Colic lymph node (tissue), 1 donor: ENCODE measurements around the gene ZFYVE27.

DNA sequence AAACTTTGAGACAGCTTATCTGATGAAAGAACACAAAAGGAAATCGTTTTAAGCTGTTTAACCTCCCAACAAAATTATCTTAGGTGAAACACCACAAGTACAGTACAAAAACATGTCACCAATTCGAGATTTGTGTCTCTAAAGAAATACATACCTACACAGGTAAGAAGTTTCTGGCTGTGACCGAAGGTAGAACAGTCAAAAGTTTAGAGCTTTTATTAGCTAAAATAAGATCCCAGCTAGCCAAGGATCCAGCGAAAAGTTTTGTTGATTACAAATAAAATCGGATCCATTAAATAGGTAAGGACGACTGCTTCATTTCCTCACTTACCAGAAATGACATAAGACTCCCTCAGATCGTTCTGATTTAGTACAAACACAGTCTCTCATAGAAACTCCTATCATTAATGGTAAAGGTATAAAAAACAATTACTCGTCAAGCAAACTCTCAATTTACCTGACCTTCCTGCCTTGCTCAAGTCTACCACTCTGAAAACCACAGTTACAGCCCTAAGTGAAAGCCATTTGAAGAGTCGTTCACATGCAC is 1.4 kb downstream of the TM9SF3 start:
- PRO-cap: unidirectional peak, plus-strand start at position 451 of the sequence; unidirectional peak, plus-strand start at position 513 of the sequence

GRCh38 chr10:96599040-96599325 is 12.2 kb upstream of the TM9SF3 start:
- PRO-cap: no peak

GRCh38 chr10:96610772-96611343 is 24.0 kb upstream of the TM9SF3 start:
- PRO-cap: no peak

DNA sequence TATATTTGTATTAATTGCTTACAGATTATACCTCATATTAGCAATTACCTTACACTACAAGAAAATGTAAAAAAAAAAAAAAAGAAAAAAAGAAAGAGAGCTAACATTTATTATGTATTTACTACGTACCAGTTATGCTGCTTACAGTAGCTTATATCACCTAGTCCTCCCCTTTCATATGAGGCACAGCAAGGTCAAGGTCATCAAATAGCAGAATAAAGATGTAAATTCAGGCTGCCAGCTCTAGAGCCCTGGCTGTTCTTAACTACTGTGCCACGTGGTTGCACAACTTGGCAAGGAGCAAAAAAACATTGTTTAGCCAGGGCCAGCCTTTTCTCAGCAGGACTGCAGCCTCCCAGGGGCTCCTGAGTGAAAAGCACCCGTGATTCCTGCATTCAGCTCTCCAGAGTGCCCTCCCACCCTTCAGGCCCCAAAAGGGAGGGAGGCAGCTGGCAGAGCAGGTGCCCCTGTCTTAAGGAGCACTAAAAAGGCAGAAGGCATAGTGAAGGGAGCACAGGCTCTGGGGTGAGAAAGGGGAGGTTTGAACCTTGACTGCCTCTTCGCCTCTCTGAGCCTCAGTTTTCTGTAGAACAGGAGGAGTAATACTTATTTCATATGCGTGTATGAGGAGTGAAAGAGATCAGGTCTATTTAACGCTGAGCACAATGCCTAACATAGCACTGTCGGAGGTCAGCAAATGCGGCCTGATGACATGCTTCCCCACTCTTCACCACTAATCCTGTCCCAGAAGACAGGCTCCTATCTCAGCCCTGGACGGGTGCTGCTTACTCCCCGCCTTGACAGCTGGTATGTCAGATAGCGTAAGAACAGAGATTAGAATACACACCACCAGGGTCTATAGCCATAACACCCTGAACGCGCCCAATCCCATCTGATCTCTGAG is 32.0 kb upstream of the TM9SF3 start:
- PRO-cap: no peak

GRCh38 chr10:96957880-96958758 is 126.0 kb downstream of the LCOR start:
- PRO-cap: no peak

GRCh38 chr10:97274867-97275264 is 17.6 kb downstream of the ARHGAP19 start:
- PRO-cap: no peak

- PRO-cap: no peak
These were observed 497 bp downstream of the FRAT2 start for GRCh38 chr10:97334100-97334363.

DNA sequence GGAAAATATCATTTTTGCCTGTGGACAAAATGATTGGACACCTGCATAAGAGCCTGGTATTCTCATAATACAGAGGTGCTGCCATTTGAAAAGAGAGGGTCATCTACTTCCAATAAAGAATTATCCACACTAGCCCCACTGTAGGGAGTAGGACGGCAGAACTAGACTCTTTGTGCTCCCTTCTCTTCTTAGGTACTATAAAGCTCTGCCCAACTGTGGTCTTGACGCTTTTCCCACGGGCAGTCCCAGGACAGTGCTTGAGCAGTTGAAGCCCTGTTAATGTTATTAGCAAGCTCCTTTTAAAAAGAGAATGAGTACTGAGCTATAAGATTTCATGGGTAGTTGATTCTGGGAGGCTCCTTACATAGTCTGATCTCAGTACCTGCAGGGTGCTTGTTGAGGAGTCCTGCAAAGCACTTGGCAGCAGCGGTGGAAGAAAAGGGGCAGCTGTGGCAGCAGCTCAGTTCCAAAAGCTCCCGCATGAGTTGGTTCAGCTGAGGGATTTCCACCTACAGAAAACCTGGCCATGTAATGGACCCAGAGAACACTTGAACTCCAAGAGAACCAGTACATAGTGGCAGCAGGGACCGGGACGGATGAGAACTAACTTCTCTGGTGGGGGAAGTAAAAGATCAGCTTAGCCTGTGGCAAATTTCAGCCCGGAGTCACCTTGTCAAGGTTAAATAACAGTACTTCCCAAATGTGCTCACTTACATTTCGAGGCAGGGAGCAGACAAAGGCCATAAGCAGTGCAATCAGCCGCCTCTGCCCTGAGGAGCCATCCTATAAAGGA is 15.3 kb downstream of the ZDHHC16 start:
- PRO-cap: no peak

GRCh38 chr10:97494260-97494524 is 4.0 kb downstream of the MMS19 start:
- PRO-cap: no peak

GRCh38 chr10:97648354-97649563 is 8.3 kb downstream of the PI4K2A start:
- PRO-cap: unidirectional peak, minus-strand start at chr10:97649071; unidirectional peak, minus-strand start at chr10:97649121

- PRO-cap: no peak
These were observed 2.3 kb downstream of the AVPI1 start for GRCh38 chr10:97684381-97685504.

DNA sequence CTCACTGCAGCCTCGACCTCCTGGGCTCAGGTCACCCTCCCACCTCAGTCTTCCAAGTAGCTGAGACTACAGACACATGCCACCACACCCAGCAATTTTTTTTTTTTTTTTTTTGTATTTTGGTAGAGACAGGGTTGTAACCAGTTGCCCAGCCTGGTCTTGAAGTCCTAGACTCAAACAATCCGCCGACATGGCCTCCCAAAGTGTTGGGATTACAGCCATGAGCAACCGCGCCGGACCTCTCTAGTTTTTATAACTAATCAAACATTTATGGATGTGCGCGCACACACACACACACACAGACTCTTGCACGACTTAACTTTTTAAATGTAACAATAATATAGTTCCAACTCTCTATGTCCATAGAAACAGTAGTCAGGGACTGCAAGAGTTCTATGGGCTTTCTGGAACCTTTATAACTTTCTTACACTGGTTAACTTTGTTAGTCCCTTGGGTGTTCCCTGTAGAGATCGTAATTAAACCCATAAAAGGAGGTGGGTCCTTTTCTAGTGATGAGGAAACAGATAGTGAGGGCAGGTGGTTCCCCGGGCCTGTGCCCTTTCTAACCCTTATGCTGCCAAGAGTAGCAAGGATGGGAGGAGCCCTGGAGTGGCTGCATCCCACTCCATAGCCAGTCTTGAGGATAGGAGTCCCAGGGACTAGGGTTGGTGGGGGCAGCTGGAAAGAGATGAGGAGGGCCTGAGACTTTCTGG is 8.4 kb downstream of the MARVELD1 start:
- PRO-cap: no peak

DNA sequence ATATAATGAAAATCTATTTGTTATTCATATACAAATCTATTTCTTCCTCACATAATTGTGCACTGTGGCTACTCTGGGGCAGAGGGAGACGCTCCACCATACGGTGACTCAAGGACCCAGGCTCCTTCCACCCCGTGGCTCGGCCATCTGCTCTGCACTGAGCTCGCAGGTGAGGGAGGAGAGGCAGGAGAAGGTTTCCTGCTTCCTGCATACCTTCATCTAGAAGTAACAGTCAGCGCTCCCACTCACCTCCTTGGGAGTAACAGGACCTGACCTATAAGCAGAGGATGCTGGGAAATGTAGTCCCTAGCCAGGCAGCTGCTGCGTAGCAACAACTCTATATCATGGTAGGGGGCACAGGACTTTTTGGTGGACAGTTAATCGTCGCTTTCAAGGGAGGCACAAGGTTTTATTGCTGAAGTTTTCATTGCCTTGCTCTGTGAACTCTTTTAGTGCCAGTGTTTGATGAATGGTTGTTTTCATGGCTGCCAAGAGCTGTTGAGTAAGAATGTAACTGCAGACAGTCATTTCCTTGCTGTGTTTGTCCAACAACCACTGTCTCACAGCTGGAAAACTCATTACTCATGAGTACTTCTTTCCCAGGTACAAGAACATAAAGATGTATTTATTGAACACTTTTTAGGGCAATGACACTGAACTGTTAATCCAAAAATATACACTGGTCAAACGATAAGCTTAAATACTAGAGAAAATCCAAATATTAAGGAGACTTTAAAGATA is 10.2 kb upstream of the ZFYVE27 start:
- PRO-cap: no peak

GRCh38 chr10:97736469-97736874 is 456 bp upstream of the ZFYVE27 start:
- PRO-cap: no peak

- PRO-cap: bidirectional peak, plus-strand start at chr10:97737128, minus-strand start at chr10:97737002
These were observed at the start of gene ZFYVE27 for GRCh38 chr10:97736875-97737266. Gene ZFYVE27 (plus strand): TSS chr10:97737128.

- PRO-cap: no peak
These were observed 16.1 kb downstream of the SFRP5 start for GRCh38 chr10:97755727-97756115.

DNA sequence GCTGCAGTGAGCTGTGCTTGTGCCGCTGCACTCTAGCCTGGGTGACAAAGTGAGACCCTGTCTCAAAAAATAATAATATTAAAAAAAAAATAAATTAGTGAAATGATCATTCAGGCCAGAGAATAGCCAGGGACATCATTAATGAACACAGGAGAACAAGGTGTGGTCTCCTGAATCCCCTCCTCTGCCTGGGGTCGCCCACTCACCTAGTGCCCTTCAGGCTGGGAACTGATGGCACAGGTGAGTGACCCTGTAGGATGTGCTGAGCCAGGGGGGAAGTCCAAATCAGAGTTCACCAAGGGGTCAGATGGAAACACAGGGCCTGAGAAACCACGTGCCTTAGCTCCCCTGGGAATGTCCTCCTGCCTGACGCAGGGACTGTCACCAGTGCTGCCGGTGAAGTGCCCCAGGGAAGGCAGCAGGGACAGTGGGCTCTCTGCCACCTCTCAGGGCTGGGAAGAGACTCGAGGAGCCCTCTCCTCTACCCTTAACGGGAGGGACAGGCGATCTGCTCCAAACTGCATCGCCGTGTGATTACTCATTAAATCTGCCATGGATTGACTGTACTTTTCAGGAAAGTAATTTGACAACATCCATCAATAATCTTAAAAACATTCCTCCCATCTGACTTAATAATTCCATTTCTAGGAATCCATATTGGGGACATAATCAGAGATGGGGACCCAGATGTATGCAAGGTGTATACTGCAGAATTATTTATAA is 5.8 kb upstream of the PYROXD2 start:
- PRO-cap: no peak

DNA sequence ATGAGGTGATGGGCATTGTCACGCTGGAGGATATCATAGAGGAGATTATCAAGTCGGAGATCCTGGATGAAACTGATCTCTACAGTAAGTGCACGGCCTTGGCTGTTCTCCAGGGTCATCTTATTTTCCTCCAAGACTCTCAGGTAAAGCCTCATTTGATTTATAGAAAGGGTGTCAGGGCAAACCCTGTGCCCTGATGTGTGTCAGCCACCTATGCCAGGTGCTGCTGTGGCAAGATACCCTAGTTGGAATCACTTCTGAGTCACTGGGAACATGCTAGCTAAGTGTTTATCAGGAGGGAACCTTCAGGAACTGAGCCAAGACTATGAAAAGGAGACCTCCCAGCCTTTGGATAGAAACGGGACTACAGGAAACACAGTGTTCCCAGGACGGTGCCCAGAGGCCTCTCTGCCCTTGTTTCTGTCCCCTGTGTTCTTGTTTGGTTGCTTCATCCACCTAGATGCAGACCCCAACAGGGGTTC is 28.5 kb downstream of the CNNM1 start:
- PRO-cap: no peak

DNA sequence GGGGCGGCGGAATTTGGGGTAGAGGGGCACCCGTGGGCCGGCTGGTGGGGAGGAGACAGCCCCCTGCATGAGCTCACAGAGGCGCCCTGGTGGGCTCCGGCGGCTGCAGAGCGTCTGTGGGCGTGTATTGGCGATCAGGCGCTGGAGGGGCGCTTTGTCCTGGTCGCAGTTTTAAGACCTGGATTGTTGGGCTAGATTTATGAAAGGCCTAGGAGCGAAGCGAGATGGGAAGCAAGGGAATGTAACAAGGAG is 2.4 kb upstream of the NKX2-3 start:
- PRO-cap: no peak

DNA sequence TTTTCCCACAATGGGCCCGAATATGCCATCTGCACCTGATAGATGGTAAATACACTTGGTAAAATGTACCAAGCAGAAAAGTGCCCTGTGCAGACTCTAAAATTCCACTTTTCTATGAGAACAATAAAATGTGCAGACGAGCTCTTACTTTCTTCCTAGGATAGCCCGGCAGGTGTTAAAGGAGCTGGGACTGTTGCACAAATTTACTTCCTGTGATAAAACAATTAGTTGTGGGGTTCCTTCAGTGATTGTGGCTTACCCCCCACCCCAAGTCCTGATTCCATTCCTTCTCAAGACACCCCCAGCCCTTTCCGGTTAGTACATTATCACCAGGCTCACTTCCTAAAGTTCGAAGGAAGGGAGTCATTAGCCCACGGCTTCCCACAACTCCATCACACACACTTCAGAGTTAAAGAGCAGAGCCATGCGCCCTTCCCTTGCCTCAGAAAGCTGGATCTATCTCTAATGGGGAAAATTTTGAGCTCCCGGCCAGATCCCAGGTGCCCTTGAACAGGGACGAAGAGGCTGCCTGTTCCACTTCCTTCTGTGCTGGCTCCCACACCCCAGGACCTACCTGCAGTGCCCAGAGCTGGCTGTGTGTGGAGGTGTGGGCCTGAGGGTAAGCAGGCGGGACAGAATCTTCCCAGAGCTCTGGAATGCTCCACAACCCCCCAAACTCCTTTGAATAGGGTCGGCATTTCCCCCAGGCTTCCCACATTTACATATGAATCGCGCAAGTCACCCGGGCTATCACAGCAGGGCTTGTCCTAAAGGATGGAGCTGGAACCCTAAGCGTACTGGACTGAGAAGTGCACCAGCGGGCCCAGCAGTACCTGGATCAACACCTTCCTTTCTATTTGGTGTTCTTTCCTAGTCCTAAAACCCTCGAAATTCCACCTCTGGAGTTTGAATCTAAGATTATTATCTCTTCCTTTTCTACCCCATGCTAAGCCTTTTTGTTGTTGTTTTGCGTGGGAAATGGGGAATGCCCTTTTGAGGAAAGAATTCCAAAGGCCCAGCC is 96.1 kb downstream of the DNMBP start:
- PRO-cap: no peak